Fibroblast of villous mesenchyme (primary cell): ENCODE results near the genes SEMA3G, NISCH and NEK4.

DNA sequence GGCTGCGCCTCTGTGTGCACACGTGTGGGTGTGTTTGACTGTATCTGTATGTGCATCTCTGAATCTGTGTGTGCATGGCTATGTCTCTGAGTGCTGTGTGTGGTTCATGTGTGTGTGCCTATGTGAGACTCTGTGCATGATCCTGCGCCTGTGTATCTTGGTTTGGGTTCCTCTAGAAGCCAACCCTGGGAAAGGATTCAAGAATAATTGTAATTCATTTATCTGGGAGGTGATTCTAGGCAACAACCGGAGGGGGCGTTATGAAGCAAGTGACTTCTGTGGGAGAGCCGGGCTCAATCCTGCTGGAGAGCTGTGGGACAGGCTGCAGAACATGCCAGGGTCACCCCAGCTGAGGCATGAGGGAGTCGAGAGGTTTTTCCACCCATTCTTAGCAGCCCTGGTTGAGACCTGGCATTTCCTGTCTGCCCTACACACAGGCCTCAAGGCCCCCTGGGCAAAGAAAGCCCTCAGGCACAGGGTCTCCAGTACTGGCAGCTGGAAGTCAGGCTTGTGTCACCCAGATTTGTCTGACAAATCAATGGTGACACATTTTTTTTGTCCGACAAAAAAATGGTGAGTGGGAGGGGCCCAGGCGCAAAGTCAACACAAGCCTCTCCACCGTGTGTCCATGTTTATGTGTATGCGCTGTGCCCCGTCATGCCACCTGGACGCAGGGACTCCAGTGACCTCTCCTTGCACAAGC lies 21.1 kb upstream of the ALAS1 start:
- CAGE, long polyA plus RNA: no peak

- CAGE, long polyA plus RNA: no peak
Observed at GRCh38 chr3:52177414-52178094, 20.4 kb upstream of the ALAS1 start.

- CAGE, long polyA plus RNA: no peak
Observed at GRCh38 chr3:52198260-52198673, 307 bp downstream of the ALAS1 start.

- CAGE, long polyA plus RNA: no peak
Observed at GRCh38 chr3:52221995-52222507, 3.4 kb downstream of the TLR9 start.

- CAGE, long polyA plus RNA: no peak
Observed at GRCh38 chr3:52238125-52238774, 708 bp downstream of the TWF2 start.

DNA sequence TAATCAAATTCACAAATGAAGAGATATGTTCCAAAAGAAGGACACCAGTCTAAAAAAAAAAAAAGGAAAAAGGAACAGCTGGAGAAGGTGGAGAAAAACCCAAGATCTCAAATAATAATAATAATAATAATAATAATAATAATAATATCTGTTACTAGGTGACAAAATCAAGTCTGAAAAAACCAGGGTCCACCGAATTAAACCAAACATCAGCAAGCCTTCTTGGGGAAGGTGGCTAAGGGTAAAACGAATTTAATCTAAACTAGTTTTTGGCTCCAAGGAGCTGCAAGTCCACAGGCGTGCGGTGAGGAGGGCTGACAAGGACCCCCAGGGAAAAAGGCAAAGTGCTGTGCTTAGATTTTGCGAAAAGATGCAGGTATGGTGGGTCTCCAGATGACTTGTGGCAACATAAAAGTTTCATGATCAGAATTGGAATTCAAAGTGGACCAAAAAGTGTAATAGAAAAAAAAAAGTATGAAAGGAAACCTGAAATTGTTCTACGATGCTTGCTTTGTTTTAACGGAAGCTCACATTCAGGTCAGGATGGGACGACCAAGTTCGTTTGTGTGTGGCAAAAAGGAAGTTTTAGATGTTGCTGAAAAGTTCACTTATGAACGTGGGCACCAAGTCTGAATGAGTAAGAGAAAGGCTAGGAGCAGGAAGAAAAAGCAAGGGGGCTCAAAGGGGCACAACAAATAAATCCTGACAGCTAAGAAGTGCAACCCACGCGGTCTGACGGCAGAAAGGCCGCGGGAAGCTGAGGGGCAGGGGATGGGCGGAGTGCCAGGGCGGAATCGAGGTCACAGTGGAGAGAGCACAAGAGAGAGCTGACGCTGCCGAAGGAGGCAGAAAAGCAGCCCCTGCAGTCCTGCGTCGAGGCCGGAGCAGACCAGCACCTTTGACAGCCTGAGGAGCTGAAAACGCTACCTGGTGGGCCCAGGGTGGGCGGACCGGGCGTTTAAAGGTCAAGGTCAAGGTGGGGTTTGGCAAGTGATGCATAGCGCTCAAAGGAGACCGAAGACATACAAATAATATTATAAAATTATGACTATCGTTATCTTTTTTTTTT lies 1.2 kb downstream of the WDR82 start:
- CAGE, long polyA plus RNA: no peak

DNA sequence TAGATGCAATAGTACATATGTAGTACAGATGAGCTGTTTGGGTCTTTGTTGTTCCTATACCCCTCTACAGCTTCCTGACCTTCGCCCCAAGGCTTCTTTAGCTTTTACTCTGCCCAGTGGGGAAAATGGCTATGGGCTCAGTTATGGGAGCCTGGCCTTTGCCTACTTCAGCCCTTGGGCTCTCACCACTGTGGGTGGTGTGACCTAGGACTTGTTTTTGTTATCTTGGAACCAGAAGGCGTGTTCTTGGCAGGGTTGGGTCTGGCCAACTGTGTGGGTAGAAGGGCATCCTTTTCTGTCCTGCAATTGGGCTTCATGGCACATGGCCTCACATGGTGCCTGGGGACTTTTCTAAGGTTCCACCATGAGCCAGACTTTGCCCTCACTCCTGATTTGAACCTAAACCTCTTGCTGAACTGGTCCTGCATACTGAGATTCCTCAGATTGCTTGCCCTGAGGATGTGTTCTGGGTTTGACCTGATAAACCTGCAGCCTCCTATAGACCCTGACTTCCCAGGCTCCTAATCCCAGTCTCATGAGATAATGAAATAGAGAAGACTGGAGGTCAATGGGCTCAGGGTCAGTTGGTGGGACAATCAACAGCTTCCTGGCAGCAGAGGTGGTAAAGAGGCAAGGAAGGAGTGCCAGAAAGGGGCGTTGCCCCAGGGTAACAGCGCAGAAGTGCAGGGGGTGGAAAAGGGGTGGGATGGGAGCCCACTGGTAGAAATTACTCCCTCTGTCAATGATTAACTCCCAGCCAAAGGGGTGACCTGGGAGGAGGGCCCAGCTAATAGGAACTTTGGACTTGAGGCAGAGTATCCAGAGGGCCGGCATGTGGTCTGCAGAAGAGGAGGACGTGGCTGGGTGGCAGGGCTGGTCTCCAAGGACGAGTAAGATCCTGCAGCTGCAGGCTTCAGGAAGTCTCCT lies 1.9 kb downstream of the GLYCTK start:
- CAGE, long polyA plus RNA: no peak

DNA sequence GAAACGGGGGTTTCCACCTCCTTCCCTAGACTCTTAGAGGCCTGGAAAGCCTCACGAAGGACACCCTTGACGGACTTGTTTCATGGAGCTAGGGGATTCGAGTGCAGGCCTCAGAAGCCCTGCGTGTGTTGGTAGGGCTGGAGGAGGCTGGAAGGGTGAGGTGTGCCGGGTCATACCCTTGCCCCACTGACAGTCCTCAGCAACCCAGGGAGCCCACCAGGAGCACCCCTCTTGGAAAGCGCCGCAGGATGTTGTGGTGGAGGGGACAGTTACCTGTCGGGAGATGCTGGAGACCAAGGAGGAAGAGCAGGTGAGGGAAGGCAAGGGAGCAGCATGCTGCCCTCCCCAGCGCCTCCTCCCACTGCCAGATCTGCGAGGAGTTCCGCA lies 33.5 kb downstream of the DNAH1 start:
- CAGE, long polyA plus RNA: no peak

- CAGE, long polyA plus RNA: no peak
Observed at GRCh38 chr3:52434475-52435654, 10.0 kb downstream of the SEMA3G start.

DNA sequence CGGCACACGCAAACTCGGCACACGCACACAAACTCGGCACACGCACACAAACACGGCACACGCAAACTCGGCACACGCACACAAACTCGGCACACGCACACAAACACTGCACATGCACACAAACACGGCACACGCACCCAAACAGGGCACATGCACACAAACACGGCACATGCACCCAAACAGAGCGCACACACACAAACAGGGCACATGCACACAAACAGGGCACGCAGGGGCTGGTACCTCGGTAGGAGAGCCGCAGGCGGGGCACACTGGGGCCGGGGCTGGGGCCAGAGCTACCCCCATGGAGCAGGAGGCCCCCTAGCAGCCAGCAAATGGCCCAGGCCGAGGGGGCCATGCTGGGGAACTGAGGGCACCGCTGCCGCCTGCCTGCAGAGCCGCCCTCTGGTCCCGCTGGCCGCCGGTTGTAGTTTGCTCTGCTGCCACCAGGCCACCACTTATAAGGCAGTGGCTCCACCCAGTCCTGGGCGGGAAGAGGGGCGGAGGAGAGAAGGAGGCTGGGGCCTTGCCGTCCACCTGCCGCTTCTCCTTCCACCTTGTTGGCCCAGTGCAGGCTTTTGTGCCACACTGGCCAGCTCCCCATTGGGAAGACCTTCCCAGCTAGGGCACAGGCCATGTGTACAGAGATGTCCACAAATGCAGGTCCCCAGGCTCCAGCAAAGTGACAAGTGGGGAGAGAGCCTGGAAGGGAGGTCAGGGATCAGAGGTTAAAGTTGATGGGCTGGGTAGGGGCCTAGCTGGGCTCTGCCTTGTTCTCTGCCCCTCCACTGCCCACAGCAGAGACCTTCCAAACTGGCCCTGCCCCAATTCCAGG lies at the start of gene SEMA3G:
Gene SEMA3G (minus strand): TSS at position 431 of the 832 bp plus-strand sequence.
- CAGE, long polyA plus RNA: no peak

- CAGE, long polyA plus RNA: no peak
Observed at GRCh38 chr3:52449874-52450462, 3.9 kb downstream of the TNNC1 start.

DNA sequence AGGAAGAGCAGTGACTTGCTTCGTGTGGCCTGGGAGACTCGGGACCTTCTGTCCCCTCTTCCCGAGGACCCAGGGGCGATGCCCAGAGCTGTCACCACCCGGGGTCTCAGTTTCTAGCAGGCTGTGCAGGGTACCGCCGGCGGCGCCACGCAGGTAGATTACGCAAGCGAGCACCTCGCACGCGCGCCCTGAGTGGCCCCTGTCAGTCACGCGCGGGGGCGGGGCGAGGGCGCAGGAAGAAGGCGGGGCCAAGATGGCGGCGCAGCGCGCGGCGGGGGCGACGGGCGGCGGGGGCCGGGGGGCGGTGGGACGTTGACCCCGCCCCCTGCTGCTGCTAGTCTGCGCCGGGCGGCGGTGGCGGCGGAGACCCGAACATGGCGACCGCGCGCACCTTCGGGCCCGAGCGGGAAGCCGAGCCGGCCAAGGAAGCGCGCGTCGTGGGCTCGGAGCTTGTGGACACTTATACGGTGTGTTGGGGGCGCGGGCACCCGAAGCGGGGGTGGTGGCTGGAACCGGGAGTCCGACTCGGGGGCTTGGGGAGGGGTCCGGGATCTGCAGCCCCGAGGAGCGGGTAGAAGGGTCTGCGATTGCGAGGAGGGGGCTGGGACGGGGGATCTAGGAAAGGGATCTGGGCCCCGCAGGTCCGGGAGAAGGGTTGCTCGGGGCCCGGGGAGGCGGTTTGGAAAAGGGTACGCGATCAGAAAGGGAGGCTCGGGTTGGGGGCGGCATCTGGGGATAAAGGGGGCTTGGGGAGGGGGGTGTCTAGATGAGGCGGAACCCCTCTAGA lies at the start of gene NISCH:
Gene NISCH (plus strand): TSS at position 337 of the 787 bp plus-strand sequence.
- CAGE, long polyA plus RNA: start-site peak on the plus strand centred at position 354 of the sequence, 36 bp wide, 480 and 443 reads in 2 replicates

GRCh38 chr3:52481863-52482476 lies 13.2 kb upstream of the STAB1 start:
- CAGE, long polyA plus RNA: no peak

DNA sequence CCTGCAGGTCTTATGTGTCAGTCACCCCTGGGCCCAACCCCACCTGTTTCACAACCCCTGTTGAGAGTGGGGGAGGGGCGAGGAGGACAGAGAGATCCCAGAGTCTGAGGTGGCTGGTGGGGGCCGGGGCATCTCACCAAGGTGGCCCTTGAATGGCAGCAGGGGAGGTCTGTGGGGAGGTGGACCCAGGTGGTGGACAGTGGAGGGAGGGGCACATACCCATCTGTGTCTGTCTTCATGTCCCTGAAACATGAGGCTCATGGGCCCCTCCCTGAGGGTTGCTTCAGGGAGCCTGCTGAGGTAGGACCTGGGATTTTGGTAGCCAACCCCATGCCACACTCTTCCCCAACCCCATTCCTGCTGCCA lies 1.8 kb upstream of the STAB1 start:
- CAGE, long polyA plus RNA: no peak

- CAGE, long polyA plus RNA: no peak
Observed at GRCh38 chr3:52501385-52501767, 6.2 kb downstream of the STAB1 start.

DNA sequence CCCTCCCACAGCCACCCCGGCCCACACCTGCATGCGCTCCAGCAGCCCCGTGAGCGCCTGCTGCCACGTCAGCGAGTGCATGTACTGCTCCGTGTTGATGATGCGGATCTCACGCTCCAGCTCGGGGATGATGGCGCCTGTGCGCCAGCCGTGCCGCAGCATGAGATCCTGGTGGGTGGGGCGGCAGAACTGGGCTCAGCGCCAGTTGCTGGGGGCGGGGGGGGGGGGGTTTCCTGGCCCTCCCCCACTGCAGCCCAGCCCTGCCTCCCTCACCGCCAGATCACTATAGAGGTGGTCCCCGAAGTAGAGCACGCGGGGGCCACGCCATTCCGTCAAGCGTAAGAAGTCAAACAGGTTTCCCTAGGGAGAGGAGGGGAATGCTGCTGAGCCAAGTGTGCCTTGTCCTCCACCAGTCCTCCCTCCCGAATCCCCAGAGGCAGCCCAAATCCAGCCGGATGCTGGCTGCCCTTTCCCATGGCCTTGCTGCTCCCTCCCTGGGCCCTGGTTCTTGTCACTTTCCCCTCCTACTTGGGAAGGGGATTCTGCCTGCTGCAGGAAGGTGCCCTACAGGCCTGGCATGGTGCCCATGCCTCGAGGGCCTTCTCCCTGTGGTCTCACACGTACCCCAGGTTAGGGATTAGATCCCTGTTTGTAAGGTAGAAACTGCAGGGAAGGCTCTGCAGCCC lies 8.6 kb downstream of the NT5DC2 start:
- CAGE, long polyA plus RNA: start-site peak on the minus strand centred at position 140 of the sequence, 111 bp wide, 13 and 23 reads in 2 replicates

GRCh38 chr3:52563943-52564457 lies 27.6 kb downstream of the UQCC5 start:
- CAGE, long polyA plus RNA: no peak

- CAGE, long polyA plus RNA: no peak
Observed at GRCh38 chr3:52634586-52635094, 51.2 kb upstream of the GNL3 start.

DNA sequence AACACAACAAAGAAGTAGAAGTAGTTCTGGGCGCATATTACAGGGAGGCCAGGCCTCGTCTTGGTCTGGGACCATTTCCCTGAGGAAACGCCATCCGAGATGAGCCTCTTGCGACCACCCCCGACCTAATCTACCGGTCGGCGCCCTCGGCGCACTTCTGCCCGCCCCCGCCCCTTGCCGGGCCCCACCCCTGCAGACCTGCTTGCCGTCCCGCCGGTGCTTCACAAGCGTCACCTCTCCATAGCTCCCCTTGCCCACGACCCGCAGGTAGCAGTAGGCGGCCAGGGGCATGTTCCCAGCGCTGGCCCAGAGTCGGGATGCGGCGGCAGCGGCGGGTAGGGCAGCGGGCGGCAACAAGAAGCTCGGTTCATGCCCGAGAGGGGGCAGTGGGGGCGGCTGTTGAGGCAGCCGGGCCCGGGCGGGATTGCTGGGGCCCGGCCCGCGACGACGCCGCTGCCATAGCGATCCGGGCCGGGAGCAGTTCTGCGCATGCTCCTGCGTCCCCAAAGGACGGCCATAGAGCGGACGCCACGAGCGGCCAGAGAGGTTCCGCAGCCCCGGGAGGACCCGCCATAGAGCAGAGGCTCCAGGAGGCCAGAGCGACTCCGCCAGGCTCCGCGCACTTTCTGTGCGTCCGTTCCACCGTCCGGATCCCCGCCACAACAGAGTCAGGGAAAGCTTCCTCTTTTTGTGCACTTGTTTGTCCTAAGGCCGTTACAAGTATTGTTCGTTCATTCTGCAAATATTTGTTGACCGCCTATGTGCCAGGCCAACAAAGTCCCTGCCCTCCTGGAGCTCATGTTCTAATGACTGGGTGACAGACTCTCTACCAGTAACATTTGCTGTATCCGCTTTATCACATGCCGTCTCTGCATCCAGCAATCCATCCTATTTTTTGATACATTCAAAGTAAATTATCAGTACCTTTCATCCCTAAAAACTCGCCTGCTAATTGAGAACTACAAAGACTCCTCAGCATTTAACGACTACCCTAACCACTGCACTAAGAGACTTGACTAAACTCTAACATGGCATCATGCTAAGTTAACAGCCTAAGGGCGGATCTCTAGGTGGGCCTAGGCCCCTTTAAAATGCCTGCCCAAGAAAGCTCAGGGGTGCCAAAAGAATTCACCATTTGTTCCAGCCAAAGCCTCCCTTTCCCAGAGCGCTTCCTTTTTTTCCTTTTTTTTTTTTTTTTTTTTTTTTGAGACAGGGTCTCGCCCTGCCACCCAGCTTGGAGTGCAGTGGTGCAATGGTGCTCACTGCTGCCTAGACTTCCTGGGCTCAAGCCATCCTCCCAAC lies at the start of gene NEK4:
Gene NEK4 (minus strand): TSS at position 485 of the 1,302 bp plus-strand sequence.
- CAGE, long polyA plus RNA: no peak

DNA sequence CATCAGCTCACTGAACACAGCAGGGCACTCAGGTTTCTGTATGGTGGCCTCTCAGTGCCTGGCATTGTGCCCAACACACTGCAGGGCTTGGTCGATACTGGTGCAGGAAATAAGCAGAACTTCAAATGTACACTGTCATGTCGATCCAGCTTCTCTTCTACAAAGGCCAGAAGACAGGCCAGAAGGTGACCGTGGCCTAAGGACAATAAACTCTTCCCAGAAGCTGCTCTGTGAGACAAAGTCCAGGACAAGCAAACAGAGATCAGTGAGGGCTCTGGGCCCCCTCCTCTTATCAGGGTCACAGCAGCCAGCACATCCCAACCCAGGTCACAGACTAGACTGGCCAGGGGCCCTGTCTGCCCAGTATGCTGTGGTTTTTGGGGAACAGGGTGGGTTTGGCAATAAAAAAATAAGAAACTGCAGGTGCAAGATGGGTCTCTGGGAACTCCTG lies 2.0 kb upstream of the ITIH1 start:
- CAGE, long polyA plus RNA: no peak